SK-N-DZ (cell line): ENCODE data around the genes TM9SF1, CIDEB and COCH.

DNA sequence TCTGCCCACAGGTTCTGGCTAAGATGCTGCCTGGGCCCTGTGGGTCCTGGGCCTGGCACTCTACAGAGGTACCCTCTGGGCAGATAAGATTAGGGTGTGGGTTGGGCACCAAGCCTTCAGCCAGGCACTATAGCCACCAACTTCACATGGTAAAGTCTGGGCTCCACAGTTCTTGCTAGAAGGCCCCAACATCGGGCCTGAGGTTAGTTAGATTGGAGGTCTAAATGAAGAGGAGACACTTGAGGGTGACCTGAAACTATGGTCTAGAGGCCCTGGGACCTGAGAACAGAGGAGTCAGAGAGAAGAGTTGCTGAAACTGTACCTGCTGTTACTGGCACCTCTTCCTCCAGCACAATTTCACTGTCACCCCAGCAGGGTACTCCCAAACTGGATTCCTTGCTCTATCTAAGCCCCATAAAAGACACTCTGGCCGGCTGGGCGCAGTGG is 5.2 kb upstream of the REC8 start:
RAMPAGE:
- cytosol, long total RNA: no peak
- nucleus, long total RNA: no peak

GRCh38 chr14:24177614-24178109 is 5.8 kb downstream of the REC8 start:
RAMPAGE:
- cytosol, long total RNA: no peak
- nucleus, long total RNA: no peak

GRCh38 chr14:24195159-24196143 is at the start of gene TM9SF1:
Gene TM9SF1 (minus strand): TSS chr14:24195441.
RAMPAGE:
- cytosol, long total RNA: no peak
- nucleus, long total RNA: no peak

RAMPAGE:
- cytosol, long total RNA: no peak
- nucleus, long total RNA: no peak
Observed at GRCh38 chr14:24307654-24308476, at the start of gene CIDEB. Gene CIDEB (minus strand): TSS chr14:24307977.

DNA sequence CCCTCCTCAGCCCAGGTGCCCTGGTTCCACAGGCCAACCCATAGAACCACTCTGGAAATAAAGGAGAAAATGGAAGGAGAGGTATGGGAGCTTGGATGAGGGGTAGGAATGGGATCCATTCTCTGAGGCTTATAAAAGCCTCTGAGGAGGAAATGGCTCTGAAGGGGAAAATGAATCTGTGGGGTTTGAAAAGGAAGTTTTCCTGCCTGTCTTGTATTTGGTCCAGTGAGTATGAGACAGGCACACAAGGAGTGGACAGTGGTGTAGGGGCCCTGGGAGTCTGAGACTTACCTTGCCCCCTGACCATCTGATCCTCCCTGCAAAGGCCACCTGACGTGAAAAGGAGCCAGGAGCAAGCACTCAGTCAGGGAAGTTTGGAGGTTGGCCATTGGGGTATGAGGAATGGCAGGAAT is 866 bp downstream of the LTB4R start:
RAMPAGE:
- cytosol, long total RNA: no peak
- nucleus, long total RNA: no peak

DNA sequence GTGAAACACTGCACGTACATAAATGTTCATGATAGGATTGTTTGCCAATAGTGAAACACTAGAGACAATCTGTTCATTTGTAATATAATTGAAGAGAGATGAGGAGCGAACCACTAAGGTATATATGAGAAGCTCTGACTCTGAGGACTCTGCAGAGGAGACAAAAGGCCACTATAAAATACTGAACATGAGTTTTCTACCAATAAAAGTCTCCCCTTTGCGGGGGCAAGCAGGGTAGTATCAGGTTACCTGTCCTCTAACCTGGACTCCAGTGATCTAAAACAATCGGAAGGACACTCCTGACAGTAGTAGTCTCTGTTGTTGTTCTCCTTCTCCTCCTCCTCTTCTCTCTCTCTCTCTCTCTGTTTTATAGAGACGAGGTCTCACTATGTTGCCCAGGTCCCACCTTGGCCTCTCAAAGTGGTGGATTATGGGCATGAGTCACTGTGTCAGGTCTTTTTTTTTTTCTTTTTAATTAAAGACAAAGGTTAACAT is 6.1 kb upstream of the NYNRIN start:
RAMPAGE:
- cytosol, long total RNA: no peak
- nucleus, long total RNA: no peak

RAMPAGE:
- cytosol, long total RNA: no peak
- nucleus, long total RNA: no peak
Observed at GRCh38 chr14:24399442-24400005, 721 bp downstream of the NYNRIN start.

GRCh38 chr14:24632317-24632790 is 1.6 kb downstream of the GZMB start:
RAMPAGE:
- cytosol, long total RNA: no peak
- nucleus, long total RNA: no peak

DNA sequence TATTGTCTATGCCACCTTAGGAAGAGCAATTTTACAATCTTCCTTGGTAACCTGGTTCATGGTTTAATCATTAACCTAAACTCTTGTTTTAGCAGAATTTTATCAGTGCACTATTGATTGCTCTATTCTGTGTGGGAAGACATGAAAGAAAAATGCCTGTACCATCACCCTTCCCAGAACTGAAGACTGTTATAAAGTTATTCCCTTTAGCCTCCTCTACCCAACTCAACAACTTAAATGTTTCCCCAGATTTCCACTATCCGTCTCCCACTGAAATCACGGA is 183.3 kb upstream of the GZMB start:
RAMPAGE:
- cytosol, long total RNA: no peak
- nucleus, long total RNA: no peak

GRCh38 chr14:28188143-28189018 is 578.2 kb upstream of the FOXG1 start:
RAMPAGE:
- cytosol, long total RNA: no peak
- nucleus, long total RNA: start-site peak on the minus strand at chr14:28188859-28188941, 7 and 6 reads in 2 replicates

GRCh38 chr14:28613340-28614044 is 153.1 kb upstream of the FOXG1 start:
RAMPAGE:
- cytosol, long total RNA: no peak
- nucleus, long total RNA: no peak

GRCh38 chr14:28764222-28764906 is 2.2 kb upstream of the FOXG1 start:
RAMPAGE:
- cytosol, long total RNA: no peak
- nucleus, long total RNA: no peak

GRCh38 chr14:30194983-30195383 is 267.3 kb upstream of the PRKD1 start:
RAMPAGE:
- cytosol, long total RNA: no peak
- nucleus, long total RNA: no peak

RAMPAGE:
- cytosol, long total RNA: start-site peak on the plus strand at chr14:30874503-30874565, 536 and 169 reads in 2 replicates; start-site peak on the plus strand at chr14:30874745-30874818, 71 and 18 reads in 2 replicates
- nucleus, long total RNA: no peak
Observed at GRCh38 chr14:30873970-30875029, at the start of gene COCH. Gene COCH (plus strand): TSS chr14:30874559.

DNA sequence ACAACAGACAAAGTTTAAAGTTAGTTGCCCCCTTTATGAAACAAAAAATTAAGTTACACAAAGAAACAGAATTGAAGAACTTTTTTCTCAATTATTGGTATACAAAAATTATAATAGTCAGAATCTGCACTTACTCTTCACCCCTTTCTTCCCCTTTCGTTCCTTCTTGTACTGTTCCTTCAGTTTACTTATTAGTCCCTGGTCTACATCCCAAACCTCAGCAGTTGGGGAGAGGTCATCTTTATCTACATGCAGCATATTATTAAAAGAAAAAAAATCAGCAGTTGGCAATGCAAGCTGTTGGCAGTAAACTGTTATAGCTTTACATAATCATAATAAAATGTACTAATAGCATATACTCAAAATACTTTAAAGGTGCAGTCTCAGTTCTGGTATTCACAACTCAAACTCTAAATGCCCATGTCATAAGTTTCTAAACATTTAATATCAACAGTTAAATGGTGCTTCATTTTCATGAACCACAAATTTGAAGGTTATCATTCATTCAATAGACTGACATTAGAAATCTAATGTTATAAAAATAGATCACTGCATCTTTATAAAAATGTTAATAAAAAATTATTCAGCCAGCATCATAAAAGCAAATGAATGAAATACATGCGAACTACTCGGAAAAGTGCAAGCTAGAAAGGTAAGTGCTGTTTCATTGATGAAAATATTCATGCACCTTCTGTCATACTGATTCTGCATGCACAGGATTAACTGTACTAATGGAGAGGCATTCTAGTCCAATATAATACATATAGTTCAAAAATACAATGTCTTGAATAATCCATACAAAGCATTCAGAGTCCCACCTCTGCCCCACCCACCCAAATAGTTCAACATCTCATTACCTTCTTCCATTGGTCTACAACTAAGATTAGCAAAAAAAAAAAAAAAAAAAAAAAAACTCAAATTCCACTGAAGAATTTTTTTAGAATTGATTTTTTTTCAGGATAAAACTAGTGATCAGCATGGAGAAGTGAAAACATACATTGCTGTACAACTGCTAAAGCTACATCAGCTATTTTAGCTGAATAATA is 55.0 kb downstream of the COCH start:
RAMPAGE:
- cytosol, long total RNA: no peak
- nucleus, long total RNA: no peak

DNA sequence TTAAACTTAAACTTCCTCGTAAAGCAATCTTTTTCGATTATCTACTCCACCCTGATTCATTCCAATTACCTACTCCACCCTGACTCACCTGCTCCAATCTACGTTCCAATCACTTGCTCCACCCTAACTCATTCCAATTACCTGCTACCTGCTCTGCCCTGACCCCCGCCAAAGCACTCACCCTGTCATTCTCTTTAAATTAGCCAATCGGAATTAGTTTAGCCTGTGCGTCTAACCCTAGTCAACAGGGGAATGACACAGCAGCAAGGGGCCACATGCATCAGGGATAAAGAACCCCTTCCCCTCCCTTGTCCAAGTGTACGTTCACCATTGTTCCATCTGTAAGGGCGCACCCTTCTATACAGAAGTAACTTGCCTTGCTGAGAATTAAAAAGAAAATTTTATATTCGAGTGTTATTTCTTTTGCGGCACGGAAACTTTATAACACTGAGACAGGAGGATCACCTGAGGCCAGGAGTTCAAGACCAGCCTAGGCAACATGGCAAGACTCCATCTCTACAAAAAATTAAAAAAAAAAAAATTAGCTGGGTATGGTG is 53.3 kb upstream of the AP4S1 start:
RAMPAGE:
- cytosol, long total RNA: no peak
- nucleus, long total RNA: no peak

DNA sequence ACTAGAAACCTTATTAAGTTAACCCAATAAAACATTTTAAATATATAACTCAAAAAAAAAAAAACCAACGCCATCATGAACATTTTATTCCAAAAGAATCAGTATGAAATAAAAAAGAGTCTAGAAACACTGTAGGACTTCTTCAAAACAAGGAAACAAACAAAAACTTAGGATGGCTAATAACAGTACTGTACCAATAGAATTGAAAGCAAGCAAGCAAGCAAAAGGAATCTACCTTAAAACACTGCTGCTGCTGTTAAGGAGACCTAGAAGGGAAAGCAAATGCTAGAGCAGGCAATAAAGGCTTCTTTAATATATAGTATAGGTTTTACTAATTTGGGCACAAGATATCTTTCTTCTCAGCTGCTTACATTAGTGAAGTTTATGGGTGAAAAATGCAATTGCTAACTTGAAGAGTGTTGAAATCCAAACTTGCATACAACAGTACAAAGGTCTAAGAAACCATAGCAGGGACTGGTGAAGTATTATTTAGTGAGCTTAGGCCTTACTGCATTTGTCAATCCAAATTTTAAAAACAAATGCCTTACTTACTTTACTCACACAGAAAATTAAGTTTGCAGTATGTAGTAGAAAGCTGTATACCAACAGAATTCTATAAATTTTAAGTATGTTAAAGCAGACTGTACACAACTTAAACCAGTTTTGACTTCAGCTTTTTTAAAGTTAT is 1.5 kb upstream of the AP4S1 start:
RAMPAGE:
- cytosol, long total RNA: no peak
- nucleus, long total RNA: no peak

DNA sequence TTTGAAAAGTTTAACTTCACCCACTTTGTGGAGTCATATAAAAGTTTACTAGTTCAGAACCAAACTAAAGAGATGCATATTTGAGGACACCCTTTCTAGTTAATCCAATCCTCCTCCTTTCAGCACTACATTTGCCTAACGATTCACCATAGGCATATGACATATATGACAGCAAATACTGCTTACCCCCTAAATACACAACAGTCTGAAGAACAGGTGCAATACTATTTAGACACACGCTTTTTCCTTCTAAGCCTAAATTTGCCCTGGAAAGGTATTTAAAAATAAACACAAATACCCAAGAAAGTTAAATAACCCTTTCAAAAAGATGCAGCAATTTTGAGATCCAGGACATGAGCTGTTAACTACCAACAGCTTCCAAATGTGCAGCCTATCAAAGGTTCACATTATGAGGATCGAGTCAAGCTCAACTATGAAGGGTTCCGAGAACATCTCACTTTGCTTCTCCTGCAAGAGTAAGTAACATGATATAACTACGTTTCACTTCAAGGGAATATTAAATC is 800 bp upstream of the AP4S1 start:
RAMPAGE:
- cytosol, long total RNA: no peak
- nucleus, long total RNA: no peak

GRCh38 chr14:31173013-31173949 is 34.3 kb downstream of the HECTD1 start:
RAMPAGE:
- cytosol, long total RNA: no peak
- nucleus, long total RNA: no peak

RAMPAGE:
- cytosol, long total RNA: no peak
- nucleus, long total RNA: no peak
Observed at GRCh38 chr14:31208495-31208801, 855 bp upstream of the HECTD1 start.